Cardiac ventricle fibroblast (primary cell): Measurements from ENCODE around the gene WDR37.

- RAMPAGE, long total RNA: no peak
Measured at GRCh38 chr10:133983-134361, 1.3 kb upstream of the ZMYND11 start.

DNA sequence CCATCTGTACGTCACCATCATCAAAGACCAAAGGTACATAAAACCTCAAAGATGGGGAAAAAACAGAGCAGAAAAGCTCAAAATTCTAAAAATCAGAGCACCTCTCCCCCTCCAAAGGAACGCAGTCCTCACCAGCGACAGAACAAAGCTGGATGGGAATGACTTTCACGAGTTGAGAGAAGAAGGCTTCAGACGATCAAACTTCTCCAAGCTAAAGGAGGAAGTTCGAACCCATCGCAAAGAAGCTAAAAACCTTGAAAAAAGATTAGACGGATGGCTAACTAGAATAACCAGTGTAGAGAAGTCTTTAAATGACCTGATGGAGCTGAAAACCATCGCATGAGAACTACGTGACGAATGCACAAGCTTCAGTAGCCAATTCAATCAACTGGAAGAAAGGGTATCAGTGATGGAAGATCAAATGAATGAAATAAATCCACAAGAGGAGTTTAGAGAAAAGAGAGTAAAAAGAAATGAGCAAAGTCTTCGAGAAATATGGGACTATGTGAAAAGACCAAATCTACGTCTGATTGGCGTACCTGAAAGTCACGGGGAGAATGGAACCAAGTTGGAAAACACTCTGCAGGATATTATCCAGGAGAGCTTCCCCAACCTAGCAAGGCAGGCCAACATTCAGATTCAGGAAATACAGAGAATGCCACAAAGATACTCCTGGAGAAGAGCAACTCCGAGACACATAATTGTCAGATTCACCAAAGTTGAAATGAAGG, 16.0 kb downstream of the ZMYND11 start:
- RAMPAGE, long total RNA: no peak

DNA sequence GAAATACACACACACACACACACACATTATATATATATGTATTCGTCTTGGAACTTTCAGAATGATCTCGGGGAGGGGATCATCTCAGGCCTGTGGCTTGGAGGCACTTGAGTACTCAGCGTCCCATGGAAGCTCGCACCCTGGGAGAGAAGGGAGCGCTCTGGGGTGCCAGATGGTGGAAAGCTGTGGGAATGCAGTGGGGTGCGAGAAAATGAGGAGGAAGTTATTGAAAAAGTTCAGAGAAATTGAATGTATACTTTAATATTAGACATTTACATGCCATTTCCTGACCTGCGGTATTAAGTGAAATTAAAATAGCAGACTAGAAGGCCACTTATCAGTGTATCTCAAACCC, 66.3 kb downstream of the ZMYND11 start:
- RAMPAGE, long total RNA: no peak

DNA sequence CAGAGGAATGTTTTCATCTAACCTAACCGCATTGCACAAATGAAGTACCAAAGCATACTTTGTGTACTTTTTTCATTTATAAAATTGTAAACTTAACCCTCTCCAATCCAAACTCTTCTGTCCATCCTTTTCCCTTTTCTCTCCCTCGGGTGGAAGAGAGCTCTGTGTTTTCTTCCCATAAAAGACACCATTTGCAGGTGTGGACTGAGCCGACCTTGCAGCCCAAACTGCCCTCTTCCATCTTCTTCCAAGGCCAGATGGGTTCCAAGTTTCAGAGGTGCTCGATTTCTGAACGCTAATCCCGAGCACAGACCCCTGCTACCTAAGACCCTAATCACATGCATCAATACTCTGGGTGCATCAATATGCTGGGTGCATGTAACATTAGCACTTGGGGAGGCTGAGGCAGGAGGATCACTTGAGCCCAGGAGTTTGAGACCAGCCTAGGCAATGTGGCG, 158.7 kb downstream of the ZMYND11 start:
- RAMPAGE, long total RNA: no peak

GRCh38 chr10:422086-423069, 267.1 kb downstream of the DIP2C start:
- RAMPAGE, long total RNA: no peak

- RAMPAGE, long total RNA: no peak
Measured at GRCh38 chr10:486135-486844, 203.2 kb downstream of the DIP2C start.

DNA sequence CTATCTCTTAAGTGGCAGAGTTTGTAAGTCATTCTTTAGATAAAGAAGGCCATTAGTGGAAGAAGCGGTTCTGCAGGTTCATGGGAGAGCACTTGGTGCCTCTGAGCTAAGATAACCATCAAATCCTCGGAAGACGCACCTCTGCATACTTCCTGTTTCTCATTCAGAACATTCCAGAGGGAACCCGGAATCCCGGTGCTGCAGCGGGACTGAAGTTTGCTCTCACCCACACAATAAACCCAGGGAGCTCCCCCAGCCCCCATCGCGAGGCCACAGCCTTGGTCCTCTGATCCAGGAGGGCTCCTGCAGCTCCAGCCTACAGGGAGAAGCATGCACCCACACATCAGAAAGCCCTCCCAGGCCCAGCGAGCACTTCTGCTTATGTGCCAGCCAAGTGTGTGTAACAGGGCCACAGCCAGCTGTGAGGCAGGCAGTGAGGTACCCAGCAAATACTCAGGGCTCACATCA, 142.5 kb downstream of the DIP2C start:
- RAMPAGE, long total RNA: no peak

DNA sequence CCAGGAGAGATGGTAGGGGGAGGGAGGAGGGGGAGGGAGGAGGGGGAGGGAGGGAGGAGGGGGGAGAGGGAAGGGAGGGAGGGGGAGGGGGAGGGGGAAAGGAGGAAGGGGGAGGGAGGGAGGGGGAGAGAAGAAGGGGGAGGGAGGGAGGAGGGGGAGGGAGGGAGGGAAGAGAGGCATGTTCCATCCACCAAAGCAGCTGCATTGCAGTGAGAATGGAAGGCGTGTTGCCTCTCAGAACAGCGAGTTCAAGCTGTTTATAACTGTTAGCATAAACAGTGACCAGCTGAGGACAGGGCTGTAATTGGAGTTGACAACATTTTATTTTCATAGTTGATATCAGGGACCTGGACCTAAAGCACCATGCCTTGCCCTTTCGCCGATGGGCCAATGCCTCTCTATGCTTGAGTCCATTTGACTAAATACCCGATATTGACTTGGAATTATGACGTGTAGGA, 67.2 kb downstream of the DIP2C start:
- RAMPAGE, long total RNA: no peak

- RAMPAGE, long total RNA: no peak
Measured at GRCh38 chr10:652855-653552, 36.5 kb downstream of the DIP2C start.

- RAMPAGE, long total RNA: no peak
Measured at GRCh38 chr10:654005-654864, 35.2 kb downstream of the DIP2C start.

- RAMPAGE, long total RNA: no peak
Measured at GRCh38 chr10:660920-661701, 28.4 kb downstream of the DIP2C start.

DNA sequence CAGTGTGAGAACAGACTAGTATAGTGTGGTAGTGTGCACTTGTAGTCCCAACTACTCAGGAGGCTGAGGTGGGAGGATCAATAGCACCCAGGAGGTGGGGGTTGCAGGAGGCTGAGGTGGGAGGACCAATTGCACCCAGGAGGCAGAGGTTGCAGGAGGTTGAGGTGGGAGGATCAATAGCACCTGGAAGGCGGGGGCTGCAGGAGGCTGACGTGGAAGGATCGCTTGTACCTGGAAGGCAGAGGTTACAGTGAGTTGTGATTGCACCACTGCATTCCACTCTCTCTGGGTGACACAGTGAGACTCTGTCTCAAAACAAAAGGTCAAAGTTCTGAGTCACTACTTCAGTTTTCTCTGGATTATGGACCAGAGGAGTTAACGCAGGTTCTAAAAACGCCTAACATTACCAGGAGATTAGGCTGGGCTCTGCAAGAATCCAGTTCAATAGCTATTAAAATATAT, 22.7 kb upstream of the DIP2C start:
- RAMPAGE, long total RNA: no peak

DNA sequence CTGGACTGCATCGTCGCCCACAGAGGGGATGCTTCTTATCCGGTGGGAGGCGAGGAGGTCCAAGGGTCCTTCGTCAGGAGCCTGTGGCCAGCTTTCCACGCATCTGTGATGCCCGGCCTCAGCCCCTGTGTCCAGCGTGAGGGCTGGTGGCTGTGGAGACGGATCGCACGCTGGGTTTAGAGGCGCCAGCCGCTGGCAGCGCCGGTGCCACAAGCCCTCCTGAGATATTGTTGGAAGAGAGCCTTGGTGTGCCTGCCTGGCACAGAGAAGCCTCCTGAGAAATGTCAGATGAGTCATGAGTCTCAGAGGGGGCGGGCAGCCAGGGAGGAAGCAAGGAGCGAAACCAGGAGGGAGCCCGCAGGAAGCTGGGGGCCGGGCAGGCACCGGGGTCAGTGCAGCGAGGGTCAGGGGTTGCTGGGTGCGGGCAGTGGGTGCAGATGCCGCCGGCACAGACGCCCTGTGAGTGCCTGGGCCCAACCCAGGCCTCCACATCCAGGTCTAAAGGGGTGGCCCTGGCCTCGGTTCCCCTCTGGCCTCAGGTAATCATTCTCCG, 86.0 kb upstream of the DIP2C start:
- RAMPAGE, long total RNA: no peak

DNA sequence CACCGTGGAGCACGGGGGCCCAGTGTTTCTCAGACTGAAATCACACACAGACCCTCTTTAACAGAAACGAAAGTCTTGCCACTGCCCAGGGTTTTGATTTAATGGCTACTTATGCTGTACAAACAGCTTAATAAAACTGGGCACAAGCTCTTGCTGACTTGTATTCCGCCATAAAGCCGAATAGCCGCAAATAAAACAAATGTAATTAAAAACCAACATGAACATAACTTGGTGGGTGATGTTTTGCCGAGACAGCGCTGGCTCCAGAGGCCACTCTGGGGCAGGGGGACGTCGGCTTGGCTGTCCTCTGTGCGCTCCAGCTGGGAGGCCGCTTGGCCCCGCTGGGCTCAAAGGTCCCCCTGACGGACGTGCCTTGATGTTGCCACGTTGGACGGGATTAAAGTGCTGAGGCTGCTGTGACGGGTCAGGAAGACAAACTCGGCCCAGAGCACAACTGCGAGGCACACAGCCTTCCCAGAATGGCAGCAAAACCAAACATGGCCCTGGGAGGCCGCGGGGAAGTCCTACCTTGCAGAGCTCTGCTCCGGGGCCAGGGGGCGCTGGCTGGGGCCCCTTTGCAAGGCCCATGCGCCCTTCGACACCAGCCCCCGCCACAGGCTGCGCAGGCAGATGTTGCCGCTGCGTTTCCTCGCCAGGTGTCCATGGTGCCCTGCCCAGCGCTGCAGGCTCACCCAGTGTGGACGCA, 99.3 kb upstream of the DIP2C start:
- RAMPAGE, long total RNA: no peak

DNA sequence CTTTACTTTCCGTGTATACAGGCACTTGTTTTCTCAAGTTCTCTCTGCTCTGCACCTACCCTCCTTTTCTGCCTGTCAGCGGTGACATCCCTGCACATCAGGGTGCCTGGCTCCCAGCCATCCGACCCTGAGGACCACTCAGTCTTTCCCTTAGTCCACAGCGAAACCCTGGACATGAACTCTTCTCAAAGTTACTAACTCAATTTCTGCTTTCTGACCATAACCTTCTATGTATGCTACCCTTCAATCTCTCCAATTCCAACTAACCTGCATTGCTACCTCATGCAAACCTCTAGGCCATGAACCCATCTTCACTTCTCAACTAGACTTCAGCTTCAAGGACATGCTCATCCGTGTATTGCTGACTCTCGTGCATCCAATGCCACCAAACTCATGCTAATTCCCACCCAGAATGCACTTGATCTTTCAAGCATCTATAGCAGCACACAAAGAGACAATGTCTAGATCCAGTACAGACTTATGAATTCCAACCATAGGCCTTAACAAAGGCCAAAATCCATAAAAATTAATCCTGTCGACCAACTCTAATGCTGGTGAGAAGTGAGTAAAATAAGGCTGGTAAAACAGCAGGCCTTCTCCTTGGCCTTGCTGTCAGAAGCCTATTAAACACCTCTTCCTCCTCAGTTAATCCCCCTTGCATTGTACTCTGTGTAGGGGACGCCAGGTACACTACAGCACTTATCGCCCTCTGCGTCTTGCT, 102.9 kb downstream of the LARP4B start:
- RAMPAGE, long total RNA: no peak

GRCh38 chr10:931914-932188, 346 bp upstream of the LARP4B start:
- RAMPAGE, long total RNA: no peak

DNA sequence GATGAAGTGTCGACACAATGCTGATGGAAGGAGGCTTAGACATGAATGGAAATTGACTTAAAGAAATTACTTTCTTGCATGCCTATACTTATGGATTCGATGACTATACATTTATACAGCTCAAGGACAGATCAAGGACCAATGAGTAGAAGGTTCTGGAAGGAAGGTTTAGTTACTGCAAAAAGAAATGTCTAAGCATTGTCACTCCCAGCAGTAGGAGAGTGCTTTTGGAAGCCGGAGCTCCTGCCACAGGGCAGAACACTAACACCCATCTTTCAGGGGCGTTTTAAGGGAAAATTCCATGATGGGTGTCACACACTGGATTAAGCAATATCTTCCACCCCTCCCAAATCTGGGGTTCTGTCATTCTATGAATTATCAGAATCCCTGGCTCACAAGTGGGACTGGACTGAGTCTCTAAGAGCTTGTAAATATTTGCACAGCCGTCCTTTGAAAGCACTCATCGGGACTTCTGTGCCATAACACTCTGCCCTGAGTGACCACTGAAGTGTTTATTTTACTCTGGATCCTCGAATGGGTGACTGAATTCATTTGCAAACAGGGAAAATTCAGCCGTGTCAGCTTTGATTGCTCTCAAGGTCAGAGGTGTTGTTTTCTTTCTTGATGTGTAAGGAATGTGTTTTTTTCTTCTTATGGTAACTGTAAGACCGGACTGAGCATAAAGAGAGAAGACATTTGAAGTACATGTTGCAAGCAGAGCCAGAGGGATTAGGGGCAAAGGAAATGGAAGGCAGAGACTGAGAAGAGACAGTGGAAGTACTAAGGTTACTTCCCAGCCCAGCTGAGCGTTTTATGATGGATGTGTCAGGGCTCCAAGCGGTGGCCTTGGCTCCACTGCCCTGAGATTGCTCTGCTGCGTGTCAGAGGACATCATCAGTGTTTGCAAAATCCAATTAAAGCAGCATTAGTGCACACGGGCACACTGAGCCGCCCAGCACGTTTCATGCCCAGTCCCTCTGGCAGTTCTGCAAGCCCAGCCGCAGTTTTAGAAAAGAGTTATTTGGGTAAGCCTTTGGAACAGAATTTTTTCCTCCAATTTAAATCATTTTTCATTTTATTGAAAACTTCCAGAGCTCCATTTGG, 17.8 kb upstream of the GTPBP4 start:
- RAMPAGE, long total RNA: no peak

DNA sequence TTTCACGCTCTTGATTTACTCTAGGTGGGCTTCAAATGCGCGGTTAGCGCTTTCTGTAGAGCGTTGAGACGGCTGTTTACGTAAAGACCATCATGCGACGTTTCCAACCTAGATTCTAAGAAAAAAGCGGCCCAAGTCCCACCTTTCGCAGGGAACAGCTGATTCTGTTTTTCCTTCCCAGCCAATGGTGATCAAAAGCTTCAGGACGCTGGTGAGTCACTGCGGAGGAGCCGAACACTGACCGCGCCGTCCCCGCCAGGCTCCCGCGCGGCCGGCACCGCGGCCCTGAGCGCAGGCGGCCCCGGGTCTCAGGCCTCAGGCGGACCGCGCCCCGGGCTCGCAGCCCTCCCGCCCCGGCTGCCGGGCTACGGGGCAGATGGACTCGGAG, at the start of gene WDR37:
TSS of gene WDR37 (plus strand) at position 219 of the 388 bp plus-strand sequence.
- RAMPAGE, long total RNA: no peak

- RAMPAGE, long total RNA: no peak
Measured at GRCh38 chr10:1057829-1058302, 1.7 kb downstream of the WDR37 start.

- RAMPAGE, long total RNA: no peak
Measured at GRCh38 chr10:1159293-1160171, 103.3 kb downstream of the WDR37 start.